ENCODE measurements around the genes SLCO1B3 and C2CD5.

DNA sequence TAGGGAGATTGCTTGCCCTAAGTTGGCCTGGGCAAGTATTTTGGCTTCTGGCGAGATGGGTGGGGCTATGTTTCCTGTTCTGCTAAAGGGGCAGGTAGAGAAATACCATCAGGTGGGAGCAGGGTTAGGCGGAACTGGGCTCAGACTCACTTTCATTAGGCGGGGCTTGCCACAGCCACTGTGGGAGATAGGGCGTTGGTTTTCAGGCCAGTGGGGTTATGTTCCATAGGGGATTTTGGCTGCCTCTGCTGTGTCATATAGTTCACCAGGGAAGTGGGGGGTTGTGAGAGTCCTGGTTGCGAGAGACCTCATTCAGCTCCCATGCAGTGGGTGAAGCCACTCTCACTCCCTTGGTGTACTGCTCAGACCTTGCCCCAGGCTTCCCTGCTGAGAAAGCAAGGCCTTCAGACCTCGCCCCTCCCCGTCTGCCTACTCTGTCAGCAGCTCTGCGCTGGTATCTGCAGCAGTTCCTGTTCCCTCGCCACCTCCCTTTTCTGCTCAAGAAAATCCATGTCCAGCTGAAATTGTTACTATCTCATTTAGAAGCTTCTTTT lies 43.4 kb downstream of the AEBP2 start:
- PRO-cap, result no peak

GRCh38 chr12:19855819-19856180 lies 416.5 kb downstream of the AEBP2 start:
- PRO-cap, result no peak

- PRO-cap, result no peak
Measured at GRCh38 chr12:19915258-19915956, 452.9 kb upstream of the PDE3A start.

- PRO-cap, result no peak
Measured at GRCh38 chr12:20426137-20426642, 57.9 kb downstream of the PDE3A start.

GRCh38 chr12:20810321-20810932 lies at the start of gene SLCO1B3:
Gene SLCO1B3, plus strand, starts transcription at chr12:20810705.
- PRO-cap, result no peak

- PRO-cap, result no peak
Measured at GRCh38 chr12:21438933-21439497, 1.6 kb downstream of the PYROXD1 start.

- PRO-cap, result no peak
Measured at GRCh38 chr12:21662217-21662798, 4.7 kb upstream of the LDHB start.

GRCh38 chr12:21676609-21677089 lies 19.0 kb upstream of the LDHB start:
- PRO-cap, result no peak

DNA sequence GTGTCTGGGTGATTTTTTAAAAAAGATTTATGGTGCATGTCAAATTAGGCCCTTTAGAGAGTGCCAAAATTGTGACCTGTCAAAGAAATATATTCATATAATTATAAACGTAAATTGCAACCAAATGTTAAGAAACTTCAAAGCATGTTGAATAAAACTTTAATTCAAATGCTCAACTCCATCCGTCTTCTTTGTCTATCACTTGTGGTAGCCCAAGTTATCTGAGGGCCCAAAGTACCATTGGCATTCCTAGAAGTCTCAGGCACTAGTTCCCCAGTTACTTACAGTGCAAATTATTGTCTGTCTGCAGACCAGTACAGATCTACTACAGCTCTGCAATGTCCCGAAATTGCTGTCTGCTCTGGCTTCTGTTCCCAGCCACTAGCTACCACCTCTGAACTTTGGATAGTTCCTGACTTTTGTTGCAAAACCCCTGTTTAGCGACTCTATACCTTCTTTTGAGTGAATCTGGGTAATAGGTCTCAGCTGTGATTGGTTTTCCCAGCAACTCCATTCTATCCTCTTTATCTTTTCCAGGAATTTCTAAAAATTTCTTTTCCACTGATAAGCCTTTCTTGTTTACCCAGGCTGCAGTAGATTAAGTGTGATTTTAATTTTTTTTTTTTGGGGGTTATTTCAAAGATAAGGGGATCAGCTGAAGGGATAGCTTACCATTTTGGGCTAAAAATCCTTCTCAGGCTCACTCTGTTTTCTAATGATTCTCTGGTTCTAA lies 16.9 kb downstream of the KCNJ8 start:
- PRO-cap, result no peak

GRCh38 chr12:21776080-21776690 lies 1.7 kb upstream of the KCNJ8 start:
- PRO-cap, result no peak

GRCh38 chr12:21859461-21859850 lies 81.8 kb downstream of the ABCC9 start:
- PRO-cap, result no peak

GRCh38 chr12:22054944-22055653 lies 9.1 kb downstream of the CMAS start:
- PRO-cap, result no peak

DNA sequence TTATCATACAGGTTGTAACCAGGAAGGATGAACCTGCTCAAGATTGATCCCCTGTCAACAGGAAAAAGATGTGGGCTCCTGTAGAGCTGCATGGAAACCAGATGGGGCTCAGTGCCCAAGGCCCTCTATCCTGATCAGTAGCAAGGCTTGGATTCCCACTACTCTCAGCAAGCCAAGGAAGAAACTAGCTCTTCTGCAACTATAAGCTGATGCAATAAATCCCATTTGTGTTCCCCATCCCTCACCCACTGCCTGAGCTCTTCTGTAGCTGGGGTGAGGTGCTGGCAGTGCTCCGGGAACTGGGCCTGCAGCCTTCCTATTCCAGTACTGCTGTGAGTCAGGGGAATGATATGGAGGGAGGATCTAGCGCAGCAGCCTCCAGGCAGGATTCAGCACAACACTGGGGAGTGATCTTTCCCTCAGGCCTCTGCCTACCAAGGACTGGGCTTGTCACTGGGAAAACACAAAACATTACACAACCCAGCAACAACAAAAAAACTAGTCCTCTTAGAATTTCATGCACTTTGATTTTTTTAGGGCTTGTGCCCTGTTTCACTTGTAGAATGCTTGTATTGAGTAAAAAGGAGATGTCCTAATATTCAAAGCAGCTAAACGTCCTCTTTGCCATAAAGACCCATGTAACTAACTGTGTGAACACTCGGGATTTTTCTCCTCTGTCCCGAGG lies 58.7 kb downstream of the ST8SIA1 start:
- PRO-cap, result no peak

- PRO-cap, result no peak
Measured at GRCh38 chr12:22513023-22513649, 31.2 kb downstream of the C2CD5 start.

GRCh38 chr12:22544094-22544975 lies at the start of gene C2CD5:
Gene C2CD5, minus strand, starts transcription at chr12:22544542.
- PRO-cap, result bidirectional peak, plus-strand start at chr12:22544295, minus-strand start at chr12:22544507

- PRO-cap, result no peak
Measured at GRCh38 chr12:22678979-22679430, 54.0 kb downstream of the ETNK1 start.

DNA sequence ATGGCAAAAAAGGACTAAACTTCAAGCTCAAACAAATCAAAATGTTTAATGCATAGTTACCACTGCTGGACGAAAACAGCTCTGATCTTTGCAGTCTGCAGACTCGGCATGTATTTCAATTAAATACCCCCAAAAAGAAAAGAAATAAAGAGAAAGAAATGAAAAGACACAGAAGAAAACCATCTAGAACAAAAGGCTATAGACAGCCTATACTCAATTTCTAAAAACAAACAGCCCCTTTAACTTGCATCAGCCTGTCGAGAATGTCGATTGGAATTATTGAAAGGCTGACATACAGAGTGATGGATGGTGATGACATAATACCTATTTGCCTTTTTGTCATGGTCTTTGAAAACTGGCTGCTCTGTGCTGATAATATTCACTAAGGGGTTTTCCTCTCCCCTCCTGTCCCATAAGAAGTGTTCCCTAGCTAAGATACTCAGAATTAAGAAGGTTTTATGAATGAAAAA lies 393.7 kb downstream of the SOX5 start:
- PRO-cap, result no peak

DNA sequence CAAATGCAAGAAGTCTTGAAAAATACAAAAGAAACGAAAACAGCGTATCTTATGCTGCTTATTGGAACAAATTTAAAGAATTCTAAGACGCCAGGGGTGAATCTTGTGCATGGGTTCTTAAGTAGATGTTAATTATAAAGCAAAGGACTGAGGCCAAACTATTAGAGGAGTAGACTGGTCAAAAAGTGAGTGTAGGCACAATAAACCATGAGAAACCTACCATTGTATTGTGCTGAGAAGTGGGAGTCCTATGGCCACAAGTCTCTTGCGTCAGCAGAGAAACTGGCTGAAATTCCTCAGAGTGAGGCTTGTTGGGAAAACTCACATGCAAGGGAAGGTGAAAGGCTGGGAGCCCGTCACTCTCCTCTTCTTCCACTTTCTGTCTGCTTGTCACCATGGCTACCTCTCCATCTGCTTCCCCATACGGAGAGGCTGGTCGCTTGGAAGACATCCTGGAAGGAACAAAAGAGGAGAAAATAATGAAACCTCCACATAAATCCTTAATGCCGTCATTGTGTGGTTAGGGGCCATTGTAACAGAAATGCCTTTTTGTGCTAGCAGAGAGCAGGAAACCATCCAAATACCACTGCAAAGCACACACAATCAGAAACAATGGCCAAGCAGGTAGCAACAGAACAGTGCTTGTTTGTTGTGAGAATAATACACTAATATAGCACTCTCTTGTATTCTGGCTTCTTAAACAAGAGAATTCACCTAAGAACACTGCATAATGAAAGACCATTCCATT lies 53.7 kb downstream of the SOX5 start:
- PRO-cap, result bidirectional peak, plus-strand start at position 509 of the sequence, minus-strand start at position 385 of the sequence

DNA sequence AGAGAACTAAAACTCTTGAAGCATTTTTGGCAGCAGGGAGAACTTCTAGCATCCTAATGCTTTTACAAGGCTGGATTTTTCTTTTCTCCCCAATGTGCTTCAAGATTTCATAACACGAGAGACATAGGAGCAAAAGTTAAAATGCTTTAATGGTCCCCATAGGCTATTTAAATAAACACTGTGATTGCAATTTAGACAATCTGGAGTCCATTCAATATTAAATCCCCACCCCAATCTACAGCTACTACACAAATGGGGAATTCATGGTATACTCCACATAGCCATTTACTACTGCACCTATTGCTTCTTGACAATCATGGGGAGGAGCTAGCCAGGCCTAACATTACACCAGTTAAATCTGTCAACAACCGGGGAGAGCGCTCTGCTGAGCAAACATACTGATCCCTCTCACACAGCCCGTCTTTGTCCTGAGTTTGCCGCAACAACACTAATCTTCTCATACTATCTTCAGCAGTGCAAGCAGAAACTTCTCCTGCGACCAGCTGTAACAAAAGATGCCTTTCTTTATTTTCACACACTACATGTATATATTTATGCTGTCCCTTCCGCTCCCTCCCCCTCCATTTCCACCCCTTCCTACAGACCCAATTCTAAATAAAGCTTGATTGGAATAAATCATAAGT lies 120.3 kb upstream of the SOX5 start:
- PRO-cap, result no peak

- PRO-cap, result no peak
Measured at GRCh38 chr12:24211104-24211854, 261.8 kb upstream of the SOX5 start.